HT1080 (cell line): ENCODE results near the gene FAM124B.

DNA sequence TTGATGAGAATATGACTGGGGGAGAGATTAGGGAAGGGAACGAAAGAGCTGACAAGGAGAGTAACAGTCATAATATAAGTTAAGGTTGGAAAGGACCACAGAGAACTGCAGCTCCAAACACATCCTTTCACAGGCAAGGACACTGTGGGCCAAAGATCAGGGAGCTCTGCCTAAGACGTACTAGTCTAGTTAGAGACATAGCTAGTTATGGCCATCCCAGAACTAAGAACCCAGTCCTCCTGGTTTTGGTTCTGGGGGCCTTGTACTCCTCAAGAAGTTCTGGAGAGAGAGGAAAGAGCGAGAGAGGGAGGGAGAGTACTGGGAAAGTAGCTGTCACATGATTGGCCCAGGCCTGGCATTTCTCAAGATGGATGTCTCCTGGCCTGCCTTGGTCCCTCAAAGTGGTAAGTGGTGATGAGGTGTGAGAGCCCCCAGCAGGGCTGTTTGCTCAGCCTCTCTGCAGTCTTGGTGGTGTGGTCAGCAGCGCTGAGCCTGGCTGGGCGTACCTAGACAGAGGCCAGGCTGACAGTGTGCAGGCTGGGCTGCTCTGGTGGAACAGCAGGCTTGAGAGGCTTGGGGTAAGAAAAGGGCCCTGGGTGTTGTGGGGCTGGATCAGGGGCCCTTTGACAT lies 2.4 kb downstream of the SPEG start:
RAMPAGE:
- cytosol, long total RNA, result no peak
- long total RNA, result no peak
- nucleus, long total RNA, result no peak

GRCh38 chr2:219459474-219460150 lies 25.0 kb downstream of the SPEG start:
RAMPAGE:
- cytosol, long total RNA, result no peak
- long total RNA, result no peak
- nucleus, long total RNA, result no peak

RAMPAGE:
- cytosol, long total RNA, result no peak
- long total RNA, result no peak
- nucleus, long total RNA, result no peak
Measured at GRCh38 chr2:219562448-219562879, 8.9 kb downstream of the OBSL1 start.

RAMPAGE:
- cytosol, long total RNA, result no peak
- long total RNA, result no peak
- nucleus, long total RNA, result no peak
Measured at GRCh38 chr2:219573165-219573631, 1.1 kb downstream of the INHA start.

DNA sequence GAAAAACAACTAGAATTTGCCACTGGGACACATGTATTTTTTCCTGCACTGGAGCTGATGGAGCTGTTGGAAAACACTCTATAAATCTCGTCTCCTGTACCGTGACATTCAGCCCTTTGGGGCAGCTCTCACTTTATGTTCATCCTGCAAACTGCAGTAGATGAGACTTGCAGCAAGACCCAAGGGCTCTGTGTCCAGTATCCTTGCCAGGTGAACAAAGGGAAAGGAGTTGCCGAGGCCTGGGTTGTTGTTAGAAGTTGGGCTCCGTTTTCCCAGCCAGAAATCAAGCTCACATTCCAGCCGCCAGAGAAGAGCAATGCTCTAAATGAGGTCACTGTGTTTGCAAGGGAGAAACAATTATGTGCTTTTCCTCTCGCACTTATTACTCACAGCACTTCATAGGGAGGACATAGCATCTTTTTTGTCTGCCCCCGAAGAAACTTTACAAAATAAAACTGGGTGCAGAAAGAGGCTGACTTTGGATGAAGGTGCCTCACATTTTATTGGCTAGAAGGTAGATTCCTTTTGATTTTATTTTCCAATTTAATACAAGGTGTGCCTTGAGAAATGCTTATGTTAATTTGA lies 285.2 kb downstream of the SLC4A3 start:
RAMPAGE:
- cytosol, long total RNA, result no peak
- long total RNA, result no peak
- nucleus, long total RNA, result no peak

RAMPAGE:
- cytosol, long total RNA, result no peak
- long total RNA, result no peak
- nucleus, long total RNA, result no peak
Measured at GRCh38 chr2:220009799-220010318, 382.4 kb downstream of the SLC4A3 start.

DNA sequence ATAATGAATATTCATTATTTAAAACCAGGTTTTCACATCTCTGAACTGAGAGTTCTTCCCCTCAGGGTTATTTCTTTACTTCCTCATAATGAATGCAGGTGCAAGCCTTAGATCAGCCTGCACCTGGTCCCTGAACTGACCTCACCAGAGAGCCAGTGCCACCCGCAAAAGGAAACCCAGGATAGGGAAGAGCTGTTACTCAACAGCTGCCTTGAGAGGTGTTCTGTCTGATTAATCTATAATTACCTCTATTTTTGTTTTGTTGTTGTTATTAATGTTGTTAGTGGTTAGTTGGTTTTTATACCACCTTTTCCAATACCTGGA lies 368.9 kb downstream of the EPHA4 start:
RAMPAGE:
- cytosol, long total RNA, result no peak
- long total RNA, result no peak
- nucleus, long total RNA, result no peak

DNA sequence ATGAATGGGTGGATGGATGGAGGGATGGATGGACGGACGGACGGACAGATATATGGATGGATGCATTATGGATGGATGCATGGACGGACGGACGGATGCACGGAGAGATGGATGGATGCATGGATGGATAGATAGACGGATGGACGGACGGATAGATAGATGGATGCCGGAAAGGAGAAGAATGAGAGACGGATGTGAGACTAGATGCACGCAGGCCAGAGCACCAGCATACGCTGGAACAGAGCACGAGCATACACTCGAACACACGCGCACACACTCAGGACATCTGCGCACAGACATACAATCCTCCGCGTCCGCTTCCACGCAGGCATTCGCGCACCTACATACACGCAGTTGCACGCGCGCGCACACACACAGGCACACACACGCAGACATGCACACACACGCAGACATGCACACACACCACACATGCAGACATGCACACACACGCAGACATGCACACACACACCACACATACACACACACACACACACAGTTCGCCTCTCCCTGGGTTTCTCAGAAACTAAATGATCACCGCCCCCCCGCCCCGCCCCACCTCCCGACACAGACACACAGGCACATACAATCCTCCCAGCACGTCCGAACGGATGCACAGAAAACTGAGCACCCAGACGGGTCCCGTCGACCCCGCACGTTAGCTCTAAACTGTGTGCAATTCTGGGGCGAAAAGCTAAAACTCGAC lies 1.2 kb downstream of the EPHA4 start:
RAMPAGE:
- cytosol, long total RNA, result no peak
- long total RNA, result no peak
- nucleus, long total RNA, result no peak

DNA sequence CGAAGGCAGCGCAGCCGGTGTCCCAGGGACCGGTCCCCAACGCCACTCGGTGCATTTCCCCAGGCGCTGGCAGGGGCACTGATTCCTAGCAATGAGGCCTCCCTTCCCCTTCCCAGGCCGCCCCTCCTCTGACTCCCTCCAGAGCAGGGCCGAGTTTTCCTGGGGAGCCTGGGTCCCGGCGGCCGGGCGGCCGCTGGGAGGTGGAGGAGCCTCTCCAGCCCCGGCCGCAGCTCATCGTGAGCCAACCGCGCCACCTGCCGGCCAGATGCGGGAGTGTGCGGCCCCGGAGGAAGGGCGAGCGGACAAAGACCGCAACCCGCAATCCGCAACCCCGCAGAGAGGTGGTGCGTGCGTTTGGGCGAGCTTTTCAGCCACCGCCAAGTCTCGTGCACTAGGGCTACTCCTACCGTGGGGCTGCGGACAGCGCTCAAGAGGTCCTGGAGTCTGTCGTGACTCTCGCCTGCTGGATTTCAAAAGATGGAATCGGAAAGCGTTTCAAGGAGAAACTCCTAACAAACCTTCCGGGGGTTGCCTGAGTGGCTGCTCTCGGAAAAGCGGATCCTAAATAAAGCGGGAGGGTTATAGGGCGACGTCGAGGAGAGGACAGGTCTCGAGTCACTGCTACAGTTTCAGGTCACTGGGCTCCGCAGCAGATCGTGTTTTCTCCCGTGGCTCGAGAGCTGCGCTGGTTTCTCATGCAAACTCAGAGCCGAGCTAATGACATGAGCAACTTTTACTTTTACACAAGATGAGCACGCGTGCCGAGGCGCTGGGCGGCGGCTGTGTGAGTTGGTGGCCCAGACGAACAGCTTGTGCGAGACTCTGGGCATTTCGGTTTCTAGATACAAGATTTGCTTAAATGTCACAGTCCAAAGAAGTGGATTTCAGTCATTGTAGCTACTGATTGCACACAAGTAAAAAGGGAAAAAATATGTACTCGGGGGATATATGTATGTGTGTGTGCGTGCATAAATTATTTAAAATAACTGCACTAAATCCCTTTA lies 1.6 kb upstream of the EPHA4 start:
RAMPAGE:
- cytosol, long total RNA, result no peak
- long total RNA, result no peak
- nucleus, long total RNA, result no peak

DNA sequence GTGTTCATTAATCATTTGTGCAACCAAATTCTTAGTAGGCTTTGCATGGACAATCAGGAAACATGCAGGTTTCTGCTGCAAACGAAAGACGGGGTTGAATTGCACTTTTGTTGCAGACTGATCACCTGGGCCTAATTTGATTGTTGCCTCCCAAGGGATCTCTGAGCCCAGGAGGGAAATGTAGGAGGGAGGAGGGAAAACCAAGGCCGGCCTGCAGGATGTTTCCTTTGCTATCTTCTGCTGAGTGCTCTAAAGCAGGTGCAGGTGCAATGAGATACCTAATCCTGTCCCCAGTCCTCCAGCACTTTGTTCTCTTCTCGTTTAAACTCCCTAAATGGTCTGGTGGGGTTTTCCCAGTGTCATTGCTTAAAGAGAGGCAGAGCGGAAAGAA lies 943 bp upstream of the SGPP2 start:
RAMPAGE:
- cytosol, long total RNA, result no peak
- long total RNA, result no peak
- nucleus, long total RNA, result no peak

DNA sequence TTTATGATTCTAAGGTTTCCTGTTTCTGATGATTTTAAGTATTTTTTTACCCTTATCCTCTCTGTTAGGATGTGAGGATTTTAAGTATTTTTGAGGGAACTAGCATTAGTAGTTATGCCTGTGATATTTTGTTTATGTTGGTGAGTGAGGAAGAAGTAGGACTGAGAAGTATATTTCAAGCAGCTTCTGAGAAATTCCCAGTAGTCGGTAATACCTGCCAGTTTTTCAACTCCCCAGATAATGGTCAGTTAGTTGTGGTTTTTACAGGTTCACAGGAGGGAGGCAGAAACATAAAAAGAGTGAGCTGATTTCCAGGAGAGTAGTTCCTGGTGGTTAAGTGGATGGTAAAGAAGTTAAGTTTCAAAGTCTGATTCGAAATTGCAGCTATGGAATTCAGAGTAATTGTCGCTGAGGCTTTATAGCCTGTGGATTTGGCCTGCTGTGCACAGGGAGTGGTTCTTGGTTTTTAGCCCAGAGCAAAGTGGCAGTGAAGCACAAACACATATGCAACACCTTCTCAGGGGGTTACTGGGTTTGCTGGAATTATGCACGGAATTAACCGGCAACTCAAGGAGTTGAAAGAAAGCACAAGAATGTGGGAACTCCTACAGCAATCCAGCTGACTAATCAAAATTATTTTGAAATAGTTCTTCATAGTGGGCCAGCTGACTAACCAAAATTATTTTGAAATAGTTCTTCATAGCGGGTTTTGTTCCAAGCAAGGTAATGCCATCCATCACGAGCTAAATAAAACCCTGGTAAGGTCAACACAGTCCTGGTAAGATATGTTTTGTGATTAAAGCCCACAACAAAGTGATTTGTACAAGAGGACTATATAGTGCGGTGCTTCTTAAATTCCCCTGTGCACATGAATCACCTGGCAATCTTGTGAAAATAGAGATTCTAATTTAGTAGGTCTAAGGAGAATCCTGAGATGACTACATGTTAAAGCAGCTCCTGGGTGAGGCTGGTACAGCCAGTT lies 94.3 kb downstream of the SGPP2 start:
RAMPAGE:
- cytosol, long total RNA, result no peak
- long total RNA, result no peak
- nucleus, long total RNA, result no peak

DNA sequence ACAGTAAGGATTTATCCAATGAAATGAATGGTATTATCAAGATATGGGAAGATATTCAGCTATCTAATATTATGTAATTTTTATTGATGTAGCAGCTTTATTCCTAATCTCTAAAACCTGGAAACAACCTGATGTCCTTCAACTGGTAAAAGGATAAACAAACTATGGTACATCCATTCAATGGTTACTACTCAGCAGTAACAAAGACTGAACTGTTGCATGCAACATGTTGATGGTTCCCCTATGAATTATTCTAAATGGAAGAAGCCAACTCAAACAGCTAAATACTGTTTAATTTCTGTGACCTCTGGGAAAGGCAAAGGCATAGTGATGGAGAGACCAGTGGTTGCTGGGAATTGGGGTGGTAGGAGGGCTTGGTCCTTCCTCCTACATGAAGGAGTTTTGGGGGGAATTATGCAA lies 113.5 kb downstream of the SGPP2 start:
RAMPAGE:
- cytosol, long total RNA, result no peak
- long total RNA, result no peak
- nucleus, long total RNA, result no peak

RAMPAGE:
- cytosol, long total RNA, result no peak
- long total RNA, result no peak
- nucleus, long total RNA, result no peak
Measured at GRCh38 chr2:222555029-222555773, 100.7 kb downstream of the FARSB start.

RAMPAGE:
- cytosol, long total RNA, result no peak
- long total RNA, result no peak
- nucleus, long total RNA, result no peak
Measured at GRCh38 chr2:222876592-222877539, 16.0 kb downstream of the ACSL3 start.

DNA sequence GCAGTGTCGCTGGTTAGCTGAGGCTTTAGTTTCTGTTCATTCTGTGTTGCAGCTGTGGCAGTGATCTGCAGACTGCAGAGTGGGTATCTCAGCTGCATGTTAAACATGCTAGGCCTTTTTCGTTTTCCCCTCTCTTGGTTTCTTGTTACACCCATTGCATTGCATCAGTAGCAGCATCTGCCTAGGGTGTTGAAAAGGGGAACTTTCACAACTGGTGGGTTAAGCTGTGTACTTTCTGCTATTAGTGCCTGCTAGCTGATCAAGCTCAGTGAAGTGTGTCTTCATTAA lies 51.3 kb downstream of the ACSL3 start:
RAMPAGE:
- cytosol, long total RNA, result no peak
- long total RNA, result no peak
- nucleus, long total RNA, result no peak

DNA sequence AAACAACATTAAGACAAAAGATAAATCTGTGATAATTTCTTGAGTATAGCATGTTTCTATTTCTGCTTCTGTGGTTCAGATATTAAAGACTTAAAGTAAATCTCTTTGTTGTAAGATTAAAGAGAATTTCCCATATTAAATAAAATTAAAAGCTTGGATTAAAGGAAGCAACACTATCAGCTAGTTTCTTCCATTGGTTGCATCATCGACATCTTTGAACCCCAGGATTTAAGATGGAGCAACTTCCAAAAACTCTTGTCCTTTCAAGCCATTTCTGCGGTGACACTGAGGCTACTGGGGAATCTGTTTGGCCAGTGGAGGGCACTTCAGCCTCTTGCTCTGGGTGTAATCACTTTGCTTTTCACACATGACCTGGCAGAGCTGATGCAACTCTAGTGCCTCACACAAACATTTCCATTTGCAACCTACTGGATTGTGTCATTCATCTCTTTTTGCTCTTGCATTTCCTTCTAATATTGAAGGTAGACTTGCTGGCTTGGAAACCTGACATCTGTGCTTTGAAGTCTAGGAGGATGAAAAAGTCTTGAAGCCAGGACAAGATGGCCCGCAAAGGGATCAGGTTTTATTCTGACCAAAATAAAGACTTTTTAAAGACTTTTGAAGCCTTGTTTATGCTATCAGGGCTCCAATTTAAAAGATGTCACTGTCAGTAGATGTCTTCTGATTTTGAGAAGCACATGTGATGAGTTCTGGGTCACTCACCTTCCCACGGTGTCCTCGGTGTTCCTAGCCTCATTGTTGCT lies 70.0 kb upstream of the KCNE4 start:
RAMPAGE:
- cytosol, long total RNA, result no peak
- long total RNA, result no peak
- nucleus, long total RNA, result no peak

GRCh38 chr2:223975108-223975932 lies 18.1 kb downstream of the MRPL44 start:
RAMPAGE:
- cytosol, long total RNA, result no peak
- long total RNA, result no peak
- nucleus, long total RNA, result no peak

RAMPAGE:
- cytosol, long total RNA, result no peak
- long total RNA, result no peak
- nucleus, long total RNA, result no peak
Measured at GRCh38 chr2:224025663-224026474, 13.2 kb downstream of the SERPINE2 start.

DNA sequence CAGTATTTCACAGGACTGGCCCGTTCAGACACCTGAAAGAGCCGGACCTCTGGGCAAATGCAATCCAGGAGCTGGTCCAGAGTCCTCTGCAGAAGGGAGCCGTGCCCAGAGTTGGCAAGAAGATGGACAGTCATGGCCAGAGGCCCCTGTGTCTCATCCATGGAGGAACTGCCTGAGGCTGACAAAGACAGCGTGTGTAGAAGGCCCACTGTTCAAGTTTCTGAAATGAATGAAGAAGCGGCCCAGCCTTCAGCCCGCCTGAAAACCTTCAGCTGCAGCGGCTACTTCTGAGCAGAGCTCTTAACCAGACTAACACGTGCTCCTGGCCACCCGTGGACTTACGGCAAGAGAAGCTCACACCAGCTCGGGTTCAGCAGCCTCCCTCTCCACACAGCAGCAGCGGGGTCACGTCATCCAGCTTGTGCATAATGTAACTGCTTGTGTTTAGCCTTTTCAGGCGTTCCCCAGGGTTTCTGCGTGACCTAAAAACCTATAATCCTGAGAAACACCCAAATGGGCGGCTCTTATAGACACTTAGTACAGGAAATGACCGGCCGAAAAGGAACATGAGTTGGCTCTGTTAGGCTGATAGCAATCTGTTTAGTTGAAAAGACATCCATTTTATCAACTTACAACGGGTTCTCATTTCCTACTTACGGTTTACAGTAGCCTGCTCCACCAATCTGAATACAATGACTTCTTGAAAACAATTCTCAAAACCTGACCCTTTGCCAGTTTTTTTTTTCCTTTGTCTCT lies at the start of gene FAM124B:
Gene FAM124B, minus strand, starts transcription at position 500 of the 756 bp plus-strand sequence.
RAMPAGE:
- cytosol, long total RNA, result no peak
- long total RNA, result no peak
- nucleus, long total RNA, result no peak

RAMPAGE:
- cytosol, long total RNA, result no peak
- long total RNA, result no peak
- nucleus, long total RNA, result no peak
Measured at GRCh38 chr2:224574588-224574977, 10.6 kb downstream of the CUL3 start.